Duodenum (tissue), 1 donor: ENCODE measurements around a stretch of chr13.

GRCh38 chr13:41417327-41417701 is 40.0 kb upstream of the RGCC start:
- PRO-cap: no peak

DNA sequence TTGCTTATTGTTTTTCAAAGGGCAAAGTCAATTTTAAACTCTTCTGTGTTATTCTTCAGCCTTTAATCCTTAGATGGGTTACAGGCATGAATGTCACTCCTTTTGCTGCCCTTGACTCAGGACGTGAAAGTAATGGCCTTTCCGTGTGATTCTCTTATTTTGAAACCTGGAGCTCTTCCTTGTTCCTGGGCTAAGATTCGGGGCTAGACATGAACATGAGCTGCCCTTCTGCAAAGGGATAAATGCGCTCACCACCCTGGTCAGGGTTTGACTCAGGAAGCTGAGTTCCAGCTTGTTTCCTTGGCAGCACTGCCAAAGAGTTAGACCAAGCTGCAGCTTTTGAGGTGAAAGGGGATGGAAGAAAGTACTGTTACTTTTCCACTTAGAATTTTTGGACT is 2.0 kb downstream of the RGCC start:
- PRO-cap: no peak

GRCh38 chr13:41488167-41488567 is 30.8 kb downstream of the RGCC start:
- PRO-cap: no peak

DNA sequence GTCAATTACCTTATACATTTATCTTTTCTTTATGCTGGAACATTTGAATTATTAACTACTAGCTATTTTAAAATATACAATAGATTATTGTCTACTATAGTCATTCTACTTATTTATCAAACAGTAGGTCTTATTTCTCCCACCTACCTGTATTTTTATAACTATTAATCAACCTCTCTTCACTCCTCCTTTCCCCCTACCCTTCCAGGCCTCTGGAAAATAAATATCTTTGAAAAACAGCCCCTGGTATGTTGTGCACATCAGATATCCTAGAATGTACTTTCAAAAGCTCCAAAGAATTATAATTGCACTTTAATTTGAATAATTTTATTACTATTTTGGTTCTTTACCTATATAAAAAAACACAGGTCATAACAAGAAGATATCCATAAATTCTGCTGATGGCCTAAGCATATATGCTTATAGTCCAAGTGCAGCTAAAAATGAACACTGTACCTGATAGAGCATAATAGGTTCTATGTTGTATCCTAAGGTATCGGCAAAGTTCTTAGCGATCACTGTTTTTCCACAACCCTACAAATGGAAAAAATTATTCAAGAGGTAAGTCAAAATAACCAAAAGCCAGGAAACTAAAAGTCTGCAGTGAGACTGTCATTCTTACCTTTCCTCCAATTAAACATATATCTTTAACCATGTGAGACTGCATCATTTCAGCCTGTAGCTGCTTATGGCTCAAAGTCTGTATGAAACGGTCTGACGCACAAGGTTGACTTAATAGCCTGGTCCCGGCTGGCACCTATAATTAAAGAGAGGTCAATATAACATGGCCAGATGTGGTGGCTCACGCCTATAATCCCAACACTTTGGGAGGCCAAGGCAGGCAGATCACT is 95.4 kb downstream of the VWA8 start:
- PRO-cap: no peak

GRCh38 chr13:41879206-41879883 is 81.6 kb downstream of the VWA8 start:
- PRO-cap: no peak

DNA sequence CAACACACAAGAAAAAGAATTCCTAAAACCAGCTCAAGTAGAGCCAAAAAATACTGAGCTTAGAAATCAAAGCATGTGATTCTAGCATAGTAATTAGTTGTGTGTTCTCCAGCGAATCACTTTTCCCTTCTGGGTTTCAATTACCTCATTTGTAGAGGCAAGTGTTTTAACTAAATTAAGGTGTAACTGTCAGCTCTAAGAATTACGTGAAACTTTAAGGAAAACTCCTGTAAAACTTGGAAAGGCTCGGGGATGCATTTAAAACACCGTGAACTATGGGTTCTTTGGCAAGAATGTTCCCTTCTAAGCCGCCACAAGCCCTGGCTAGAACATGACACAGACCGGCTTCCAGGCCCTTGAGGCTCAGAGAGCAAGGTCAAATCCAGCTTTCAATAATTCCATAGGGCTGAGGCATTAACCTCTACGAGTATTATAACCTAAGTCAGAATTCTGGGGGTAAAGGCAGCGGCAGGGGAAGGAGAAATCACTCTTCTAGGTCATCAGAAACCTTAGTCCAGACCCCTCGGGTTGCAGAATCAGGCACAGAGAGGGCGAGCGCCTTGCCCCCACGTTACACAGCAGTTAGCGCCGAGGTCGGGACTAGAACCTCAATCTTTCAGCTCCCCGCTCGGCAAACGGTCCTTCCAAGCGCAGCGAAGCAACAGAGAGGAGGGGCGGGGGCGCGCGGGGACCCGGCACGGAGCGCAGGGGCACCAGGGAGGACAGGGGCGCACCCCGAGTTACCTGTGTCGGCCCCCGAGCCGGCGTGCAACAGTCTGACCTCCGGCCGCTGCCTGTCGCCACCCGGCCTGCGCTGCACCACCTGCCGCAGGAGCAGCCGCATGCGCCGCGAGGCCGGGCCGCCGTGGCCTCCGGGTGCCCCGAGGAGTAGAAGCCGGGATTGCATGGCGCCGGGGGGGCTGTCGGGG is 536 bp downstream of the VWA8 start:
- PRO-cap: bidirectional peak, plus-strand start at position 747 of the sequence, minus-strand start at position 781 of the sequence

- PRO-cap: no peak
Observed at GRCh38 chr13:42063937-42064689, 15.7 kb downstream of the DGKH start.

GRCh38 chr13:42450837-42451372 is 123.0 kb upstream of the TNFSF11 start:
- PRO-cap: no peak

DNA sequence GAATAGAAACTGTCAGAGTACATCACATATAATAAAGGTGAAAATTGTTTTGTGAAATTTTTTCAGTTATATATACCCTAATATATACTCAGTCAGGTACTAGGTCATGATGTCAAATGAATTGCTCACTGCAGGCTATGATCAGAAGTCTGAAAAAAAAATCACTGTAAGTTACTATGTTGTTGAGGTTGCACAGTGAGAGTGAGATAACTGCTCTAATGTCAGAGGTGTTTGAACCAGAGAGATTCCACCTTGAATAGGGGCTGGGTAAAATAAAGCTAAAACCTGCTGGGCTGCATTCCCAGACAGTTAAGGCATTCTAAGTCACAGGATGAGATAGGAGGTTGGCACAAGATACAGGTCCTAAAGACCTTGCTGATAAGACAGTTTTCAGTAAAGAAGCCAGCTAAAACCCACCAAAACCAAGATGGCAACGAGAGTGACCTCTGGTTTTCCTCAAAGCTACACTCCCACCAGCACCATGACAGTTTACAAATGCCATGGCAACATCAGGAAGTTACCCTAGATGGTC is 10.2 kb downstream of the EPSTI1 start:
- PRO-cap: no peak

DNA sequence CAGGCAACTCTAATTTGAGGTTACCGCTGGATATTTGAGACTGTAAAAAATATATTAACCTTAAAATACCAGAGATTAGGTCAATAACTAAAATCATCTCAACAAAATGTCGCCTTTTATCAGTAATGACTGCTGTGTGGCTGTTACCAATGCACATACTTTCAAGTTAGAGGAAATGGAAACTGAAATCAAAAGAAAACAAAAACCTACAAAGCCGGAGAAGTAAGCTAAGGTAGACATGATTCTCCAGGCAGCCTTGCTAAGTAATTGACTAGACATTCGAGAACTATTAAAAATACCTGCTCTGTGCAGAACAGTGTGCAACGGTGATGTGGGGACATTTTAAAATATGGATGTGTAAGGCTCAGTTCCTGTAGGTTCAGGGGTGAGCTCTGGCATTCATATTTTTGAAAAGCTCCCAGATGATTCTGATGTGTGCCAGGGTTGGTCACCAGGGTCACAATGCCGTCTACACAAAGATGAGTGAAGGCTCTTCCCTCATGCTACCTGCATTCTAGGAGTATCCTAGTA is 575 bp upstream of the EPSTI1 start:
- PRO-cap: no peak

DNA sequence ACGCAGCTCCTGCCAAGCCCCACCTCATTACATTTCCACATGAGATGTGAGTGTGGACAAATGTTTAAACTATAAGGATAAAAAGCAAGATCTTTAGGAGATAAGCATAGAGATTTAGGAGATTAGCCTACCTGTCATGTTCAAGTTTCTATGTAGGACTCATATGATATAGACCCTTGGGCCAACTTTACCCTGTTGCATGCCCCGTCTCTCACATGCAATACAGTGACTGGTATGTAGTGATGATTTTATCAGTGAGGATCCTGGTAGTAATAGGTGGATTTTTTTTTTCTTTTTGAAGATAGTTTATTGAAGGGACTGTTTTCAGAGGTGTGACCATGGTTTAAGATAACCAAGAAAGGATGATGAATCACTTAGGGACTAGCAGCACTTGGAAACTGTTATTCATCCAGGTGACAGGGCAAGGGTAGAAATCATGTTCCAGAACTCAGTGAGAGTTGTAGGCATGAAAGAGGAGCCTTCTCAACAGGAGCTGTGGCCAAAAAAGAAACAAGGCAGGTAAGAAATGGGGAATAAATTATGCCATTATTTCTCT is 38.5 kb downstream of the DNAJC15 start:
- PRO-cap: no peak

GRCh38 chr13:43307637-43308369 is 284.4 kb downstream of the DNAJC15 start:
- PRO-cap: no peak

GRCh38 chr13:43878936-43879313 is 615 bp downstream of the CCDC122 start:
- PRO-cap: unidirectional peak, plus-strand start at chr13:43879092

- PRO-cap: no peak
Observed at GRCh38 chr13:43891811-43892367, 12.2 kb downstream of the LACC1 start.

DNA sequence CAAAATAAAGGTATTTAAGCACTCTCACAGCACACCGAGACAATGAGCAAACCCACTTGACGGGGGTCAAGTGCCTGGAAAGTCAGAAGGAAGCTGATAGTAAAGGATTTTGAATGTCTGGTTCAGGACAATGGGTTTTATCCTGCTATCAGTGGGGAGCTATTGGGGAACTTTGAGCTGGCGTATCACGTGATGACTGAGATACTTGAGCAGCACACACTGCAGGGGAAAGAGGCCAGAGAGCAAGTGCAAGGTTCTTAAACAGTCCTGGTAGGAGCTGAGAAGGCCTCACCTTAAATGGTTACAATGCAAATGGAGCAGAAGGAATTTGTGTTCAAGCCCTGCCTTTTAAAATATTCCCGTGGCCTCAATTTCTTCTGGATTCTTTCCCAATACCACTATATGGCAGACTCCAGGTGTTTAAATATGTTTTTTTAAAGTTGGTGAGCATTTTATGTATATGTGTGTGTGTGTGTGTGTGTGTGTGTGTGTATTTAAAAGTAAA is 56.0 kb downstream of the SMIM2 start:
- PRO-cap: unidirectional peak, plus-strand start at position 260 of the sequence

- PRO-cap: no peak
Observed at GRCh38 chr13:44278311-44278626, 95.4 kb upstream of the SERP2 start.

DNA sequence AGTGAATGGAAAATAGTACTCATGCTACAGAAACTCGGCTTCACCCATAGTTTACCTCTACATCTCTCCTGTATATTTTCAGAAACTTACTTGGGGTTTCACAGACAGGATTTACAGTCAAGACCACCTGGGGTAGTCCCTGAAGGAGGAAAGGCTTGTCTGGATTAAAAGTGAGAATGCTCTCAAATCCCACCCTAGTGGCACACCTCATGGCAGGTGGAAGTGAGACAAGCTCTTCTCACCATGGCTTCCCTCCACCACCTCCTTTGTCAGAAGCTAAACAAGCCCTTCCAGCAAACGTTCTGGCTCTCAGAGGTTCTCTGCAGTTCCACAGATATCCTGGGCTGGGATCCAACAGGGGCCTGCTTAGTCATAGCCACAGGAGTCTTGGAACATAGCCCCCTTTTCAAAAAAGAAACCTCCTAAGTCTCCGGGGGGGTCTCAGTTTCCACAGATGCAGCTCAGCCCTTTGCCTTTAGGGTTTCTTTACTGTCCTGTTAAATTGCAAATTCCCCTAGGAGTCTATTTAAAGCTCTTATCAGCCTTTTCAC is 41.8 kb upstream of the SERP2 start:
- PRO-cap: no peak

DNA sequence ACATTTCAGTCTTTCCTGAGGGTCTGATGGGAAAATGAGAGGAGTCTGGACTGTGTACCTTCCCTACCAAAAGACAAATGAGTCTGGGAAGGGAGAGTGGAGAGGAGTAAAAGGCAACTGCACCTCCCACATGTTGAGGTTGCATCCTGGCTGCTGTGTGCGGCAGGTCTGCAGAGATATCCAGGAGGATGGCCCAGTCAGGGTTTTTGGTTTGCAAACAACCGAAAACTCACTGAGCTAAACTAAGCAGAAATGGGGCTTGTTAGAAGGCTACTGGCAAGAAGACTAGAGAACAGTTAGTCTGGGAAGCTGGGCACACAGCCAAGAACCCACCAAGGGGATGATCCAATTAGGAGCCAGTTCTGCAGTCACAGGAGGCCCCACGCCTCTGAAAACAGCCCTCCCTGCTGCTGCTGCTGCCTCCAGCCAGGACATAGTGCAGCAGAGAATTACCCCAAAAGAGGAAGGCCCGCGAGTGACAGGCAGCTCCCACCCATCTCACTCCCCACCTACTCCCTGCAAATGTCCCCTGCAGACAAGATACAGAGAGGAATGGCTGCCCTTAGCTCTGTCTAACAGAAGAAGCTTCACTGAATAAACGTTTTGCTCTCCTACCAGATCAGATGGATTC is 41.2 kb upstream of the SERP2 start:
- PRO-cap: no peak

GRCh38 chr13:44352102-44353122 is 21.2 kb upstream of the SERP2 start:
- PRO-cap: no peak

- PRO-cap: unidirectional peak, plus-strand start at chr13:44380178; unidirectional peak, plus-strand start at chr13:44380232
Observed at GRCh38 chr13:44379916-44380377, 6.3 kb downstream of the SERP2 start.